Ishikawa (cell line): ENCODE measurements around a stretch of chr11.

GRCh38 chr11:128903630-128904219 lies 12.6 kb downstream of the KCNJ5 start:
- RRBS, result 71% methylated on average over 3 of the region's 10 CpGs

GRCh38 chr11:128905963-128906258 lies 14.8 kb downstream of the KCNJ5 start:
- RRBS, result no CpG with 5 or more reads among the region's 6 CpGs

- RRBS, result no CpG with 5 or more reads among the region's 7 CpGs
These were observed 18.4 kb downstream of the KCNJ5 start for GRCh38 chr11:128909454-128910045.

GRCh38 chr11:129003709-129004539 lies 61.3 kb upstream of the TP53AIP1 start:
- RRBS, result no CpG with 5 or more reads among the region's 1 CpG

GRCh38 chr11:129032077-129032546 lies 89.4 kb upstream of the TP53AIP1 start:
- RRBS, result no CpG with 5 or more reads among the region's 6 CpGs

GRCh38 chr11:129320498-129320983 lies 55.1 kb upstream of the BARX2 start:
- RRBS, result no CpG with 5 or more reads among the region's 6 CpGs

- RRBS, result no CpG with 5 or more reads among the region's 23 CpGs
These were observed 729 bp downstream of the BARX2 start for GRCh38 chr11:129376311-129376843.

DNA sequence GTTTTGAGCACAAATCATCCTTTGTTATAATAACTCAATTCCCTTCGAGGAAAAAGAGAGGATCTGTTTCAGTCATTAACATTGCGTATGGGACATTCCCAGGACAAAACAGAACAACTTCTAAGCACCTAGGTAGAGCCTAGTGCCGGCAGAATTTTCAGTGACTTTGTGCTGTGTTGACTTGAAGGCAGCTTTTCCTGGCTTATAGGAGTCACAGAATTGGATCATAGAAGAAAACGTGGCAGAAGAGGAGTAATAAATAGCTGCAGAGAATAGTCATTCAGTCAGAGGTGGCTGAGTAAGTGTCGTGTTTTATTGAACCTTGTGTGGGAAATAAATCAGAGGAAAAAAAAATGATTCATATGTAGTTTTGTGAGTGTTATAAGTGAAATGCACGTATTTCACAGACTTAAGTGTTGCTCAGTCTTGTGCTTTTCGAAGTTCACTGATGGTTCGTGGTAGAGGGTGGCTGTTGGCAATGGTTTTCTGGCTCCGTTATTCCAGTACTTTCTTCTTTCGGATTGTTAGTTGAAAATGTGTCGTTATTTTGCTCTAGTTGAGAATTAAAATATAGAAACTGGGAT lies 2.1 kb downstream of the BARX2 start:
- RRBS, result no CpG with 5 or more reads among the region's 11 CpGs

- RRBS, result no CpG with 5 or more reads among the region's 7 CpGs
These were observed 65.3 kb downstream of the BARX2 start for GRCh38 chr11:129440909-129441340.

GRCh38 chr11:129543140-129543602 lies 167.5 kb downstream of the BARX2 start:
- RRBS, result no CpG with 5 or more reads among the region's 5 CpGs

- RRBS, result 3% methylated on average over 2 of the region's 16 CpGs
These were observed 119.6 kb upstream of the TMEM45B start for GRCh38 chr11:129695982-129696459.

- RRBS, result no CpG with 5 or more reads among the region's 13 CpGs
These were observed 35.3 kb upstream of the NFRKB start for GRCh38 chr11:129930587-129931265.

DNA sequence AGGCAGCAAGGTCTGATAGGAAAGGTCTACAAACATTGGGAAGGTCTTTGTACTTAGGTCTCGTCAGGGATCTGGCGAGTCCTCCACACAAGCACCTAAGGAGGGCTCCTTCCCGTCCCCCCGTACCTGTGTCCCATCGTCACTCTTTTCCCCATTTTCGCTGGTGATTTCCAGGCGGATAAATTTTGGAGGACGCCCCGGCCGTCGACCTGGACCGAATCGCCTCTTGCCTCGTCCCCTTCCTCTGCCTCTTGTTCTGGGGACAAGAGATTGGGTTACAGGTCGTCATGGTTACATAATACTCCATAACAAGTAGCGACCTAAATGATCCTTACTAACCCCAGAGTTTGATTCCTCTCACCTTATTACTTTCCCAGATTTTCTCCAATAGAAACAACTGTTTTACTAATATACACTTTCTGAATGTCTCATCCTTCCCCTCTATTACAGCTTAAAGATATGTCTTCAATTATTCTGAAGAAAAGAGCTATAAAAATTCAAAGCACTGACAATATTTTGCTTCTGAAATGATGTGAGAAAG lies 36.7 kb upstream of the NFRKB start:
- RRBS, result no CpG with 5 or more reads among the region's 16 CpGs

- RRBS, result no CpG with 5 or more reads among the region's 3 CpGs
These were observed 19.4 kb upstream of the APLP2 start for GRCh38 chr11:130050302-130050745.

GRCh38 chr11:130140160-130140538 lies 19.4 kb upstream of the ST14 start:
- RRBS, result no CpG with 5 or more reads among the region's 6 CpGs

DNA sequence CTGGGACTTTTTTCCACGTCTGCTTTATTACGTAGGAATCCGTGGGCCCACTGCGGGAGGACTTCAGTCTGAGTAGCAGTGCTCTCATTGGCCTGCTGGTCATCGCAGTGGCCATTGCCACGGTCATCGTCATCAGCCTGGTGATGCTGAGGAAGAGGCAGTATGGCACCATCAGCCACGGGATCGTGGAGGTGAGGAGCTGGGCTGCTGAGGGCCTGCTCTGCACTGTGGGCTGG lies 17.8 kb upstream of the ST14 start:
- RRBS, result no CpG with 5 or more reads among the region's 9 CpGs

DNA sequence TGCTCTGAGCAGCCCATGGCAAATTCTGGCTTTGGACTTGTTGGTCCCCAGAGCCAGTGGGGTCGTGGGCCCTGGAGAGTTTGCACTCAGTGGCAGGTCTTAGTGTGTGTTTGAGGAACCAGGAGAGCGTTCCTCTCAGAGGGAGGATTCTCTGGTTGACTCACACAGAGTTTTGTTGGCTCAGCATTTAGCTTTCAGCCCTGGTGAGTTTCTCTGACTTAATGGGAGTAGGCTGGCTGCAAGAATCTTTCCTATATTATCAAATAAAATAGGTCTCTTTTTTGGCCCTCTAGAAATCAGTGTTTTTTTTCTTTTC lies 20.9 kb downstream of the ST14 start:
- RRBS, result no CpG with 5 or more reads among the region's 2 CpGs

GRCh38 chr11:130227478-130227984 lies 67.9 kb downstream of the ST14 start:
- RRBS, result no CpG with 5 or more reads among the region's 4 CpGs

DNA sequence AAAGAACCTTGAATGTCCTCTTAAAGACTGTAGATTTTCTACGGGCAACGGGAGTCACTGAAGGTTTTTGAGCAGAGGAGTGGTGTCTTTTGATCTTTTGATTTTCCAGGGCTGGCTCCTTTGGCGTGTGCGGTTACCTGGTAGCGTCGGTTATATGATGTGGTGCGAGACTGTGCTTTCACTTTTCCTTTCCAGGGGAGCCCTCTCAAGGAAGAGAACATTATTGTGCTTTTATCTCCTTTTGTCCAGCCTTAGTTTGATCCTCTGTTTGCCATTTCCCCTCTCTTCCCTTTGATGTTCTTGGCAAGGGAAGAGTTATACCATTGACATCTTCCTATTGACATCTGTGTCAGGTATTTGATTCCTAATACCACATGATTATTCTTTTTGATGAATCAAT lies 39.5 kb downstream of the ADAMTS8 start:
- RRBS, result no CpG with 5 or more reads among the region's 7 CpGs

GRCh38 chr11:130390395-130390892 lies 38.0 kb downstream of the ADAMTS8 start:
- RRBS, result 45% methylated on average over 2 of the region's 7 CpGs